Tibial artery (tissue), 1 donor: ENCODE data around the gene FNDC3B.

DNA sequence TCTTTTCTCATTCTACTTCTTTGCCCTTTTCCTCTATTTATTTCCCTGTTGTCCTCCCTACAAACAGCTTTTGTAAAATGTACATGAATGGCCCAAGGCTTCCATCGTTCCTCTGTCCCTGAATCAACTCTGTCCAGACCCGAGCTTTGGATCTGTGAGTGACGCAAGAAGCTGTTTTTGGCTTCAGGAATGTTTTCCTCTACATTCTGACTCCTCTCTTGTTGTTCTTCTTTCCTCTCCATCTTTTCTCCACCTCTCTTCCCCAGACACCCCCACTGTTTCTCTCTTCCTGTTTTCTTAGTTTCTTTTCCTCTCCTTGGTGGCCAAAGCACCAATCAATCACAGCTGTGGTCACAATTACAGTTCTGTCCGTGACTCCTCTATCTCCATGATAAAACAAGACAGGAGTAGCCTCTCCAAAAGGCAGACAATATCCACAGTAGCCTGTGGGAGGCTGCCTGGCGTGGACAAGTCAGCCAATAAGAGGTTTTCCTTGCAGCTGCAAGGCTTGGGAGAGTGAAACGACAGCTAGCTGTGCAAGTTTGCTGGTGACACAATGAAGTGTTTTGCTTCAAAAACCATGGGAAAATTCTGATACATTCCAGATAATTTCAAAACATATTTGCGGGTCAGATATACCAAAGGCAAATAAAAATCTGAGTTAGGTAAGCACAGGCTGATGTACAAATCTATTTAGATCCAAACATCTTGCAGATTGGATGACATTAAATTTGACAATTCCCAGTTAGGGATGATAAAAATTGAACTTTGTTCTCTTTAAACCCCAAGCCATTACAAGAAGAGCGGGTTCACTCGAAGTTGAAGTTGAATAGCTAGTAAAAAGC, 4.8 kb upstream of the TMEM212 start:
- PRO-cap, result no peak

- PRO-cap, result no peak
These were observed 64.0 kb upstream of the FNDC3B start for GRCh38 chr3:171975359-171975791.

GRCh38 chr3:172039049-172040014, at the start of gene FNDC3B:
TSS of gene FNDC3B (plus strand) at chr3:172039578.
- PRO-cap, result bidirectional peak, plus-strand start at chr3:172039619, minus-strand start at chr3:172039430

DNA sequence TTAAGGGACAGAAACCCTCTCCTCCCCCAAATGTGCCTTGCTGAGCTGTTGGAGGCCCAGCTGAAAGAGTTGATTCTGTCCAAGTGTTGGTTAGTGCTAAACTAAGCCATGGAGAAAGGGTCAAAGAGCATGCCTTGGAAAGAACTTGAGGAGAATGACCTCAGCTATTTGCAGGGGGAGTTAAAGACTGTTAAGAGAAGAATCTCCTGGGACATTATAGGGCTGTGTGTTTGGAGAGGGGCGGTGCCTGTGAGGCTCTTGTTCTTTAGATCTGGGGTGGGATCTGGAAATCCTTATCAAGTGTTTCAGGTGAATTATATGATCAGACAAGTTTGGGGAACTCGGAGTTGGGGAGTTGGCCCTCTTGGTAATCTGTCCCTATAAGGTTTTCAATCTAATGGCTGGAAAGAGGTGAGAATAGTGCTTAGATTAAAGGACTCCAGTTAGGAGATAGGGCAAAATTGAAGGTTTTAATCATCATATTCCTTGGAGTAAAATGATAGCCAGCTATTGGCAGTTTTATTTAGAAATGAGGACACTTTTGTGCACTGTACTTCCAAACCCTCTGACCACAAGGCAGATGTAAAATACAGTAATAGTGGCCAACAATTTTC, 13.1 kb downstream of the FNDC3B start:
- PRO-cap, result no peak

DNA sequence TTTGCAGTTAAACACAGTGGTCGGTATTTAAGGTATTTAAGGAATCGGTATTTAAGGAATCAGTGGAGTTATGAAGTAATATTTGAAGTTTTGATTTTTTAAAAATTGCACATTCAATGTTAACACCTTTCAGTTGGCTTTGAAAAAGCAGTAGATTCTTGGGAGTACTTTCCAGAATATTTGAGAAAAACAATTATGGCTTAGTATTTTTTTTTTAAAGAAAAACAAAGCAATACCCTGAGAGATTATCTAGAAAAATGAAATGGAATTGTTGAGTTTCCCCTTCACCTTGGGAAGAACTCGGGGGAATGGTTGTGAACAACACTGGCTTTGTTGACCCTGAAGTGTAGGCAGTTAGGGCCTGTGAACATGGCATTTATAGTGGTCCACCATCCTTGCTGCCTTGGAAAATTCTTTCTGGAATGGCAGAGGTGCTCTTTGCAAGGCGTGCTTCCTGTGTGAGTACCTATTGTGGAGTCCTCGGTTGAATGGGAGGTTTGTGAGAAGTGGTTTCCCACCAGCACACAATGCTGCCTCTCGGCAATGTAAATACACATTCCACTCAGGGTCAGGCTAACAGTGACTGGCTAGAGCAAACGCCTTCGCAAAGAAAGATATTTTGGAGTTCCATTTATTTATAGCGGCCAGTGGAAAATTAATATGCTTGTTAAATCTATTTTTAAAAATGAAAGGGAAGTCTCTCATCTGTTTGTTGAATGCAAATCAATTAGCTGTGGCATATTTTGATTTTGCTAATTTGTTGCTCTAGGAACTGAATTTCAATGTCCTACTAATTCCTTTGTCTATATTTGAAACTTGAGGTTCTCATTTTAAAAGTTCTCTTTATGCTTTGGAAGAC, 59.3 kb downstream of the FNDC3B start:
- PRO-cap, result no peak

DNA sequence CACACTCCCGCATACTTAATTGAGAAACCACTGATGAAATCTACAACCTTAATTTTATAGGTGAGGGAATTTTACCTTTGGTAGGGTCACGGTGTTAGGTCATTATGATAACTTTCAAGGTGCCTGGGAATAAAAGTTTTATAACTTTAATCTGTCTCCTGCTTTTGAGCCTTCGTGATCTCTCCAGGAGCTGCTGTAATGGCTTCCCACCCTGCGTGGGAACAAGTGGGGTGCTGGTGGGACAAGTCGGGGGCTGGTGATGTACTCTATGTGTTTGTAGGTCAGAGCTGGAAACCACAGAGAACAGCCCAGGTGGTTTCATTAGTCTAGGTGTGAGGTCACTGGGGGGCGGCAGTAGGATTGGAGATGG, 115.3 kb downstream of the FNDC3B start:
- PRO-cap, result no peak

GRCh38 chr3:172322628-172323074, 125.6 kb downstream of the GHSR start:
- PRO-cap, result no peak

GRCh38 chr3:172536332-172537033, 13.3 kb upstream of the TNFSF10 start:
- PRO-cap, result no peak

- PRO-cap, result no peak
These were observed 39.9 kb upstream of the TNFSF10 start for GRCh38 chr3:172562803-172563760.

GRCh38 chr3:172607098-172607676, 84.0 kb upstream of the TNFSF10 start:
- PRO-cap, result no peak

- PRO-cap, result no peak
These were observed 22.3 kb downstream of the NCEH1 start for GRCh38 chr3:172688545-172689061.

GRCh38 chr3:172789294-172789713, 38.8 kb downstream of the ECT2 start:
- PRO-cap, result no peak

GRCh38 chr3:172938629-172939215, 188.2 kb downstream of the ECT2 start:
- PRO-cap, result no peak

DNA sequence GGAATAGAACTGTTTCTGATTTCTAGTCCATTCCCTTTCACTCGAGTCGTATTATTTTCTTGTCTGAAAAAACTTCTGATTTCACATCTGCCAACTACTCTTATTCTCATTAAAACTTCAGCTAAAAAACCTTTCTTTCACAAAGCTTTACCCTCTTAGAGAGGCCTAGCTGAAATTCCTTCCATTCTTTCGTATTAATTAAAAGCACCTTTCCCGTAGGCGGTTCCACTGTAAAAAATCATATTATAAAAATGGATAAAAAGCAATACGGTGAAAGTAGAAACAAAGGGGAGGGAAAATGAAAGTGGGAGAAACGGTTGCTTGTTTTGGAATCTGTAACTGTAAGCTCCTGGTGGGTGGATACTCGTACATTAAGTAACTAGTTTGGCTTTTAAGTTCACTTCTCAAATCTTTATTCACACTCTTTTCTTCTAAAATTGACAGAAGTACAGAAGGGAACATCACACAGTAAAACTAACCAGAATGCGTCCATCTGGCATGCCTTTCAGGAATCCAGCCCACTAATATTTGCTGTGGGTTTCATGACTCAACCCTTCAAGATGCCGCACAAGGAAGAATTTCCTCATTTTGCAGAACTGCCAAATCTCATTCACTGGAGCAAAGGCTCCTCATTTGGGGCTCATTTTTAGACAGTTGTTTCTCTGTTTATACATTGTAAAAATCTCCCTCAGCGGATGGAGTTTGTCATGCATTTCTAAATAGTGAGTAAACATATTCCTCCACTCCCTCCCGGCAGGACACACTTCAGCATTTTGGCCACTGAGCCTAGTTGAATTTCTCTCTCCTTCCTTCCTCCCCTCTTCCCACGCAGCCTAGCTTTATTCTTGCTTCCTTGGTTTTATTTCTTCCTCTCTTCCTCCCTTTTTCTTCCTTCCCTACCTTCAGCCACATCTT, 419.6 kb upstream of the NAALADL2 start:
- PRO-cap, result no peak

GRCh38 chr3:174965281-174965791, 106.2 kb downstream of the NAALADL2 start:
- PRO-cap, result no peak

- PRO-cap, result no peak
These were observed 343.8 kb downstream of the TBL1XR1 start for GRCh38 chr3:176853471-176853922.

DNA sequence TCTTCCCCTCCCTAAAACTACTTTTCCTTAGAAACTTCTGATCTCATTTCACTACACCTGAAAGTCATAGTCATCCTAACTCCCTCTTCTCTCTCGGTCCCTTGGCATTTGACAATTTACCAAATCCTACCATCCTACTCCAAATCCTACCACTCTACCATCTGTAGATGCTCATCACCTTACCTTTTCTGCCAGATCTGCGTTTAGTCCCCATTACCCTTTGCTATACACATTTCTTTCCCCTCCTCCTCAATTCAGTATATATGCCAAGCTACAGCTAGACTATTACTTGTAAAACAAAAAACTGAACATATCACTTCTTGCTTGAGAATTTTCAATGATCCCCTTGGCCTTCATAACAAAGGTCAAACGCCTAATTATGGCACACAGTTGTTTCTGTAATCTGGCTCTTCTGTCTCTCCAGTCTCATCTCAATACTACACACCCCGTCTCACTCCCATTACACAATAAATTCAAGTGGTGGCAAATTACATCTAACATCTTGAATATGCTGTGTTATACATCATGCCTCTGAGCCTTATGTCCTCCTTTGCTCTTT, 140.5 kb downstream of the TBL1XR1 start:
- PRO-cap, result no peak

GRCh38 chr3:177284369-177284844, 87.1 kb upstream of the TBL1XR1 start:
- PRO-cap, result no peak

- PRO-cap, result no peak
These were observed 179.9 kb upstream of the TBL1XR1 start for GRCh38 chr3:177377058-177377690.

- PRO-cap, result no peak
These were observed 196.9 kb upstream of the TBL1XR1 start for GRCh38 chr3:177394215-177394632.